Placental epithelial cell (primary cell): Measurements from ENCODE around the gene MMD2.

DNA sequence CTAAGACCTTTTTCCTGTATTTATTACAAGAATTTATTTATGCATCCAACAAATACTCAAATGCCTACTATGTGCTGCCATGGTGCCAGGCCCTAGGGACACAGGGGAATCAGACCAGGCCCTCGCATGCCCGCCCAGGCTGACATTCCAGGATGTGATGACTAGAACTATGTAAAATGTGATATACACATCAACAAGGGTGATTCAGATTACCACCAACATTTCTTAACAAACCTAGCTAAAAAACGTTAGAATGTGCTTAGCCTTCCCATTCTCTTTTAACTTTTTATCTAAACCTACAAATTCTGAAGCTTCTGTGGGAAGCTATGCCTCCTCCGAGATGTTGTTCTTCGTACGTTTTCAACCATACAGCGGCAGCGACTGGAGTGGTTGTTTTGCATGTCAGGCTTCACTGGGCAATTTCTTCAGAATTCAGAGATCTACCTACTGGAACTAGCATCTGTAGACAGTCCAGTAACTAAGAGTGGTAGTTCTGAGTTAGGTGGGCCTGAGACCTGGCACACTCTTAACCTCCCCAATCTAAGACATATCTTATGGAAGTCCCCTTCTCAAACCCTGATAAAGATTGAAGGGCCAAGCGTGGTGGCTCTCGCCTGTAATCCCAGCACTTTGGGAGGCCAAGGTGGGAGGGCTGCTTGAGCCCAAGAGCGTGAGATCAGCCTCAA, 22.1 kb downstream of the GNA12 start:
- CAGE, long polyA plus RNA: no peak

DNA sequence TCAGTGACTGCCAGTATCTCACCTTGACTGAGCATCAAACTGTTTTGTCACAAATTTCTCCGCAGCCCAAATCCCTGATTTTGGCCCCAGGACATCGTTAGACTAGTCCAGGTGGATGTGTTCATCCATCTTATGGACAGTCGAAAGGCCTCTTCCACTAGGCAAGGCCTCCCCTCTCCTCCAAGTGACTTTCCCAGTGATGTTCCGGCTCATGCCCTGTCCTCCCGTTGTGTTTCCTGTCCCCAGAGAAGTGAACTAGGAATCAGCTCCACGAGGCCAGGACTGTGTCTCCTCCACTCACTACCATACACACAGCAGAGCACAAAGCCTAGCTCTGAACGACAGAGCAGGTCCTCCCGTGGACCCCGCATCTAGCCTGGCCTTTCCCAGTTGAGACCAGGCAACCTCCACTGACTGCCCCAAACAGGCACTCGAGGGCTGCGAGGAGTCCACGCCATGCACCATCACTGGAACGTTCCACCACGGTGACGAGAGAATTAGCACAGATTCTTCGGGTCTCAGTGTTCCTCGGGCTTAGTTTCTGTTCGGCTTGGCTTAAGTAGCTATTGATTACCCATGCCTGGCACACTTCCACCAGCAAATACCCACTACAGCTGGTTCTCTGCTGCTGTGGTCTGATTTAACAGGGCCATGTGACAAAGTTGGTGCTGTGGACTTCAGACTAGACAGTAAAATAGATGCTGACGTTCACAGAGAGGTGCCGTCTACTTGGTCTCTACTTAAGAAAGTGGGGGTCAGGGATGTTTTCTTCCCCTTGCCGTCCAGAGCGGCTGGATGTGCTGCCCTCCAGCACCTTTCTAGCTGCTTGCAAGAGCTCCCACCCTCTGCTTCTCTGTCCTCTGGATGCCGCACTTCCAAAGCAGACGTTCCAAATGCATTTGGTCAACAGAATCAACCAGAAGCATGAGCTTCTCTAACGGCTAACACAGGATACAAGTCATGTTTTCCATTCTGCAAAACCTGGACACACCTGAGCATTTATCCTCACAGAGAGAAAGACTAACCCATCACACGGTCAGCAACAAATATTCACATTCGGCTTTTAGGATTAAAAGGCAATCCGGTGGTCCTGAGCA, 11.7 kb downstream of the GNA12 start:
- CAGE, long polyA plus RNA: no peak

DNA sequence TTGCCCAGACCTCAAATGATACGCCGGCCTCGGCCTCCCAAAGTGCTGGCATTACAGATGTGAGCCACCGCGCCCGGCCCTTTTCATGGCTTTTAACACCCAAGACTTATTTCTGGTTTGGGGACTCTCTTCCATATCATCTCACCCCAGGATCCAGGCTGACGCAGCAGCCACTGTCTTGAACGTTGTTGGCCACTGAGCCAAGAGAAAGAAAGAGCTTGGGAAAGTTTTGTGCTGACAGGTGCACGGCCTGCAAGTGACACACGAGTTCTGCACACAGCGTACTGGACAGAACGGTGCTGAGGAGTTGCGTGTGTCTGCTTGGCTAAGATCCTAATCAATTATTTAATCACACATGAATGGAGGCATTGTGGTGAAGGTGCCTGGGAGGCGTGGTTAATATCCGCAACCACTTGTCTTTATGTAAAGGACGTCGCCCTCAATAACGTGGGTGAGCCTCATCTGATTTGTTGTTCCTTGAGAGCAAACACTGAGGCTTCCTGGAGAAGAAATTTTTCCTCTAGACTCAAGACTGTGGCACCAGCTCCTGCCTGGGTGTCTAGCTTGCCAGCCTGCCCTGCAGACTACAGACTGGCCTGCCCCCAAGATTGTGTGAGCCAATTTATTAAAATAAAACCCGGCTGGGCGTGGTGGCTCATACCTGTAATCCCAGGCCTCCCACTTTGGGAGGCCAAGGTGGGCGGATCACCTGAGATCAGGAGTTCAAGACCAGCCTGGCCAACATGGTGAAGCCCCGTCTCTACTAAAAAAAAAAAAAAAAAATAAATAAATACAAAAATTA, 16.6 kb upstream of the GNA12 start:
- CAGE, long polyA plus RNA: no peak

DNA sequence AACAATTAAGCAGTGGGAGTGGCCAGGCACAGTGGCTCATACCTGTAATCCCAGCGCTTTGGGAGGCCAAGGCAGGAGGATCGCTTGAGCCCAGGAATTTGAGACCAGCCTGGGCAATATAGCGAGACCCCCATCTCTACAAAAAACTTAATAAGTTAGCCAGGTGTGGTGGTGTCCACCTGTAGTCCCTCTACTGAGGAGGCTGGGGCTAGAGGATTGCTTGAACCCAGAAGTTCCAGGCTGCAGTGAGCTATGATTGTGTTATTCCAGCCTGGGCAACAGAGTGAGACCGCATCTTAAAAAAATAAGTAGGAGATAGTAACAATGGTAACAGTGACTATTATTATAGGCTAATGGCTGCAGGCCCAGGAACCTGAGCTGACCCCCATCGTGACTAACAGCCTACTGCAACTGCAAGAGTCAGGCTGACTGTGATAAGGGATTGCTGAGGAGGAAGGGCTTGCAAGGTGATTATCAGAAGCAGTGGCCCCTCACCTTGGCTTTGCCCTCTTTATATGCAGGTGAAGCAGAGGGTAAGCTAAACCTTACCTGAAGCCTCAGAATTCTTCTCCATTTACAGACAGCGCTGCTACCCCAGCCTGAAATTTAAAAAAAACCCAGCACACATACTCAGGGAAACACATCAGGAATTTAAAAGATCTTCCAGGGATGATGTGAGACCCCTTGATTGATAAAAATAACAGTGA, 84.0 kb upstream of the SDK1 start:
- CAGE, long polyA plus RNA: no peak

DNA sequence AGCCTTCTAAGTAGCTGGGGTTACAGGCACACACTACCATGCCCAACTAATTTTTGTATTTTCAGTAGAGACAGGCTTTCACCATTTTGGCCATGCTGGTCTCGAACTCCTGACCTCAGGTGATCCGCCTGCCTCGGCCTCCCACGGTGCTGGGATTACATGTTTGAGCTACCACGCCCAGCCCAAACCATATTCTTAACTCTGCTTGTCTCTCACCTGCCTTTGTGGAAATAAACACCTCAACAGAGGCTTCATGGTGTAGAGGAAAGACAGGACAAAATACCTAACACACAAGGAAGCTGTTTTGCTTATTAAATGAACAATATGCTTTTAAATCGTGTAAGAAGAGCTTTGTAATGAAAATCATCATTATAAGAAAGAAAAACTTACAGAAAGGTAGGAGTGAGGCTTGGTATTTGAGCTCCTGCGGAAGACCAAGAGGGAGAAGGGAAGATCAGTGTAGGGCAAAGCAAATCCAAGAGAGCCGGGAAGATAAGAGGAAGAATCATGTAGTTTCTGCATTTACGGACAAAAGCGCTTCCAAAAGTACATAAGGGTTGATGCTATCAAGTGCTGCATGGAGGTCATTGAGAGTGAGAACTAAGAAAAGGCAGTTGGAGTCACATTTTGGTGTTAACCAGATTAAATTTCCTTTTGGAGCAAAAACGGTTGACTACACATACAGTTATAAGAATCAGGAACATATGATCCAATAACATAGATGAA, 109.8 kb downstream of the SDK1 start:
- CAGE, long polyA plus RNA: no peak

DNA sequence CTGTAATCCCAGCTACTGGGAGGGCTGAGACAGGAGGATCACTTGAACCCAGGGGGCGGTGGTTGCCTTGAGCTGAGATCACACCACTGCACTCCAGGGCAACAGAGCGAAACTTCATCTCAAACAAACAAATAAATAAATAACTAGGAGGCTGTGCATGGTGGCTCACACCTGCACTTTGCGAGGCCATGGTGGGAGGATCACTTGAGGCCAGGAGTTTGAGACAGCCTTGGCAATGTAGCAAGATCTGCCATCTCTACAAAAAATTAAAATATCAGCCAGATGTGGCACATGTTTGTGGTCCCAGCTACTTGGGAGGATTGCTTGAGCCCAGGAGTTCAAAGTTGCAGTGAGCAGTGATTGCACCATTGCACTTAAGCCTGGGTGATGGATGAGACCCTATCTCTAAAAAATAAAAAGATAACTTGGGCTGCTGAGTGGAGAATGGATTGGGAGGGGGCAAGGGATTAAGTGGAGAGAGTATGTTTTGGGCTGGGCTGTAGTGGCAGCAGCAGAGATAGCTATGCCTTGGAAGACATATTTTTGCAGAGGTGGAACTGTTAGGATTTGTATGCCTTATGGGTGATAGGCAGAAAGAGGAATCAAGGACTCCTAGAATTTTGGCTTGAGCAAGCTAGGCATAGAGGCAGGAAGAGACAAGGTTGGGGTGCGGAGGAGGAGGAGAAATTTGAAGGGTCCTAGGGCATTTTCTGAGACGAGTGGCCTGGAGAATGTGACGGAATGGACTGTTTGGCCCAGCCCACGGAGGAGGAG, 112.7 kb downstream of the SDK1 start:
- CAGE, long polyA plus RNA: no peak

DNA sequence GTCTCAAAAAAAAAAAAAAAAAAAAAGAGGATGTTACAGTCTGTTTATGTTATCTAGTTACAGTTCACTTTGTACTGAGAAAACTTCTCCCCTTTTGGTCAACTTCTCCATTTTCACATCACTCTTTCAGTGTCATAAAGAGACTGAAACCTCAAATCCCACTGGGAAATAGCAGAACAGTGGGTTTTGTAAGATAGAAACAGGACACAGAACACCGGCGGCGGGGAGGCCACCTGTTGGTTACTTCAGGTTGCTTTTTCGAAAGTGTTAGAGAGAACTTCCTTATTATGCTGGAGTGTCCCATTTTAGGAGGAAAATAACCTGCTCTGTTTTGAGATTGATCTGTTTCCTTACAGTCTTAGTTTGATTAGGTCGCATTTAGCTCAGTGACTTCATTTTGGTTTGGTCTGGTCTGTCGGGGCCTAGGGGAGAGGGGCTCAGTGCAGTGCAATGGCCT, 296.2 kb downstream of the SDK1 start:
- CAGE, long polyA plus RNA: no peak

GRCh38 chr7:3618937-3619281, 317.9 kb downstream of the SDK1 start:
- CAGE, long polyA plus RNA: no peak

- CAGE, long polyA plus RNA: no peak
Measured at GRCh38 chr7:3659048-3659812, 358.2 kb downstream of the SDK1 start.

DNA sequence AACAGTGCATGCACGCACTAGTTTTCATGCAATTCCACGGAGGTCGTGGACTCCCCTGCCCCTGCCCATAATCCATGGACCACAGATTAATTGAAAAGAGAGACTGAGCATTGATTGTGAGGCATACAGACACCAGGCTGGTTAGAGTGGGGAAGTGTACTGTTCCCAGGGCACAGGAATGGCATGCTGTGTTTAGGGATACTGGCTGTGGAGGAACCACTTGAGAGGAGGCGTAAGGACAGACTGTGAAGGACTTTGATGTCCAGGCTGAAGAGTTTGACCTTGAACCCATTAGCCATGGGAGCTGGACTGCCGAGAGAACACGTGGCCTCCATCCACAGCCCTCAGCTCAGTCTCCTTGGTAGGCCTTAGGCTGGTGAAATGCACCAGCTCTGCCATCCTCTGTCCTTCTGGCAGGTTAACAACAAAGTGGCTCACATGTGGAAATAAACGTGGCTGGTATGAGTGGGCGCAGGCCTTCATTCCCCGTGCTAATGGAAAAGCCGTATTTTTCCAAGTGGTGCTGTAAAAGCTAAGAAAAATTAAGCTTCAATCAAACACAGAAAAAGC, 565.6 kb downstream of the SDK1 start:
- CAGE, long polyA plus RNA: no peak

GRCh38 chr7:4096868-4097524, 585.1 kb upstream of the FOXK1 start:
- CAGE, long polyA plus RNA: no peak

DNA sequence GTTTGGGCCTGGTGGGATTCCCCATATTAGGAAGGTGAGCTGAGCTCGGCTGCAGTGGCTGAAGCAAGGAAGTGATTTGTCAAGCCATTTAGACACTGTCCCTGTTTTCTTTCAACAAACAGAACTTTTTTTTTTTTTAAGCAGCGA, 43.7 kb downstream of the FOXK1 start:
- CAGE, long polyA plus RNA: no peak

GRCh38 chr7:4794268-4794512, 18.8 kb downstream of the AP5Z1 start:
- CAGE, long polyA plus RNA: no peak

DNA sequence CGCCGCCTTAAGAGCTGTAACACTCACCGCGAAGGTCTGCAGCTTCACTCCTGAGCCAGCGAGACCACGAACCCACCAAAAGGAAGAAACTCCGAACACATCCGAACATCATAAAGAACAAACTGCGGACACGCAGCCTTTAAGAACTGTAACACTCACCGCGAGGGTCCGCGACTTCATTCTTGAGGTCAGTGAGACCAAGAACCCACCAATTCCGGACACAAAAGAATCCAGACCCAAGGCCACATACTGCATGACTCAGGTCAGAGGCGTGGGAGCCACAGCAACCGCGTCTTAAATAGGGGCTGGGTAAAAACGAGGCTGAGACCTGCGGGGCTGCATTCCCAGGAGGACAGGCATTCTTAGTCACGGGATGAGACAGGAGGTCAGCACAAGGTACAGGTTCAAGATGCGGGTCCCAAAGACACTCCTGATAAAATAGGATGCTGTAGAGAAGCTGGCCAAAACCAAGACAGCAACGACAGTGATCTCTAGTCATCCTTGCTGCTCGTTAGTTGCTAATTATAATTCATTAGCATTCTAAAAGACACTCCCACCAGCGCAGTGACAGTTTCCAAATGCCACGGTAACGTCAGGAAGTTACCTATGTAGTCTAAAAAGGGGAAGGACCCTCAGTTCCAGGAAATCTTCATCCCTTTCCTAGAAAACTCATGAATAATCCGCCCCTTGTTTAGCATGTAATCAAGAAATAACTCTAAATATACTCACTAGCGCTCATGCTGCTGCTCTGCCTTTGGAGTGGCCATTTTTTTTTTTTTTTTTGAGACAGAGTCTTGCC, 19.3 kb downstream of the AP5Z1 start:
- CAGE, long polyA plus RNA: no peak

- CAGE, long polyA plus RNA: no peak
Measured at GRCh38 chr7:4931898-4932387, 27.0 kb downstream of the MMD2 start.

DNA sequence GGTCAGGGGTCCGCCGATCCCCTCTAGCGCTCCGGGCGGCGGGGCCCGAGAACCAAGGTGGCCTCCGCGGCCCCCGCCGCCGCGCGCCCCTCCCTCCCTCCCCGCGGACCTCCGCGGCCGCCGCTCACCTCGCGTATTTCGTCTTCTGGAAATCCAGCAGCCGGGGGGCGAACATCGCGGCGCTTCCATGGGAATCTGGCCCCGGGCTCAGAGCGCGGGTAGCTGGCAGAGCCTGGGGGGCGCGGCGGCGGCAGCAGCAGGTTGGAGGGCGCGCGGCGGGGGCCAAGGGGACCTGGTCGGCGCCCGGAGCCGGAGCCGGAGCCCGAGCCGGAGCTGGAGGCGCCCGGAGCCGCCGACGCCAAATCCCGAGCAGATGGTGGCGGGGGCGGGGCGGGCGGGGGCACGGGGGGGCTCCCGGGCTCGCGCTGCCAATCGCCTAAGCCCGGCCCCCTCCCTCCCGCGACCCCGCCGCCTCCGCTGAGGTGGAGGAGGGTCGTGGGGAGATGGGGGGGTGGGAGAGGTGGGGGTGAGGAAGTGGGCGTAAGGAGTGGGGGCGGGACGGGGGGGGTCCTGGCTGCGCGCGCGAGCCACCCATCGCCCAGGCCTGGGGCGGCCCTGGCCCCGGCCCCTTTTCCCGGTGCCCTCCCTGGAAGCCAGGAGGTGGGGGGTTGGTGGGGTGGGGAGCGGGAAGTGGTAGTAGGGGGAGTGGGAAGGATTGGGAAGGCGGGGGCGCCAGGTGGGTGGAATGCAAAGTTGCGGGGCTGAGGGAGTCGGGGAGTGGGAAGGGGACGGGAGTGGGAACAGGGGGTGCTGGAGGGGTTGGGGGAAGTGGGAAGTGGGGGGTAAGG, at the start of gene MMD2:
Gene MMD2 (minus strand): TSS at position 345 of the 848 bp plus-strand sequence.
- CAGE, long polyA plus RNA: no peak

GRCh38 chr7:5230308-5231122, 40.5 kb downstream of the WIPI2 start:
- CAGE, long polyA plus RNA: no peak

GRCh38 chr7:5232283-5233510, 42.7 kb downstream of the WIPI2 start:
- CAGE, long polyA plus RNA: no peak

GRCh38 chr7:5351581-5352273, 69.0 kb downstream of the SLC29A4 start:
- CAGE, long polyA plus RNA: no peak

GRCh38 chr7:5419935-5420397, 3.7 kb downstream of the TNRC18 start:
- CAGE, long polyA plus RNA: no peak